Left ventricle myocardium (tissue), 1 donor: Measurements from ENCODE around the genes BCAP29 and LAMB4.

- PRO-cap: no peak
Observed at GRCh38 chr7:106747896-106748211, 86.9 kb upstream of the CCDC71L start.

GRCh38 chr7:107069328-107070127 lies 25.0 kb downstream of the PRKAR2B start:
- PRO-cap: no peak

- PRO-cap: no peak
Observed at GRCh38 chr7:107174158-107174851, 5.5 kb downstream of the HBP1 start.

DNA sequence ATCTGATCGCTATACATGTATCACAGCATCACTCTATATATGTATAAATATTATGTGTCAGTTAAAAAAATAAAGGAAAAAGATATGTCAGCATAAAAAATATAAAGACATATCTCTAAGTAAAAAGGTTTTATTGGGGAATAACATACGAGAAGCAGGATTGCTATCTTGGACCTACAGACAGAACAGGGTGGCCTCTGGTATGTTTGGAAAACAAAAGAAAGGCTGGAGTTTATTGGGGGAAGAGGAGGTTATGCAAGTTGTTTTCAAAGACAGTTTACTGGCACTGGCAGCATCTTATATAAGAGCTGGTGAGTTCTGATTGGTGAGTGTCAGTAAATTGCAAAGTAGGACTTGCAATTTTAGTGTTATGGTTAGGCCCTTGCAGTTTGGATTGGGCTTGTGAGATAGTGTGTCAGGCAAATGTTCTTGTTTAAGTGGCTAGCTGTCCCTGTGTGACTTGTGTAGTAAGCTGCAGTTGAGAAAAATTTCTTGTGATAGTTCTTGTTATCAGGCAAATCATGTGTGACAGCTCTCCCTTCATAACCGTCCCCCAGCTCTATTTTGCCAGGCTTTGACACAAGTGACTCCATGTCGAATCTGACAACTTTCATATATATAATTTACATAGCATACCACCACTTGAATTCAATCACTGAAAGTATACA lies 118.2 kb downstream of the HBP1 start:
- PRO-cap: unidirectional peak, minus-strand start at position 208 of the sequence

DNA sequence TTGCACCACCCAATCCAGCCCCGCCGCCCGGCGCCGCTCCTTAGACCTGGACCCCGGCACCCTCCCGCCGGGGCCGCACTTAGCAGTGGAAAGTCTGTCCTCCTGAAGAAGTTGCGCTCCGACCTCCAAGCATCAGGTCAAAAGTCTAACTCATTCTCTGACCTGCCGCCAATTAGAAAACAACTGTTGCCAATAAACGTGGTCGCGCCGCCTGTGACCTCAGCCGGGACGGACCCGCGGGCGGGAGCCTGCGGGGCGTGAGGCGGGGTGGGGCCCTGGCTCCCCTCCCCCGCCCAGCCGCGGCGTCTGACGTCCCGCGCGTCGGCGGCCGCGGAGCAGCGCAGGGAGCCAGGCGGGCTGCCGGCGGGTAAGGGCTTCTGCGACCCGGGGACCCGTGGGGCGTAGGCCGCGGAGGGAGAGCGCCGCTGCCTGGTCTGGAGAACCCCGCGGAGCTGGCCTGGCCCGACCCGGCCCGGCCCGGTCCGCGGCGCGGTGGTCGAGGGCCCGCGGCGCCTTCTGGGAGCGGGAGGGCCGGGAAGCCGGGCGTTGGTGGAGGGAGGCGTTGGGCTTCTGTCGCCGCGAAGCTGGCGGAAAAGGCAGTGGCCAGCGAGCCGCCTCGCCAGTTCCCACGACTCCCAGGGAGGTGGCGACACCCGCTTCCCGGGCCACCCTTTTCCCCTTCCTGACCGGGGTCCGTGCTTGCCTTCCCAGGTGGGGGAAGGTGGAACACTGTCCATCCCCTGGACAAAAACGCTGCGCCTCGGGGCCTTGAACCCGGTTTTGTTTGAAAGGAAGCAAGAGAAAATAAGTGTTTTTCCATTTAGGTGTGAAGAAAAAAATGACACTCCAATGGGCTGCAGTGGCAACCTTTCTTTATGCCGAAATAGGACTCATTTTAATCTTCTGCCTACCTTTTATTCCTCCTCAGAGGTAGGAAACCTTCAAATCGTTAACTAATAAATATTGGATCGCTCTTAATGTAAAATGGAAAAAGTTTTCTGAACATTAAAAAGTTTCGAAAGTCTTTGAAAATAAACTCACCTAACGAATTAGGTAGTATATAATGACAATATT lies at the start of gene BCAP29:
Gene BCAP29, plus strand, starts transcription at position 312 of the 1,074 bp plus-strand sequence.
- PRO-cap: bidirectional peak, plus-strand start at position 321 of the sequence, minus-strand start at position 518 of the sequence

DNA sequence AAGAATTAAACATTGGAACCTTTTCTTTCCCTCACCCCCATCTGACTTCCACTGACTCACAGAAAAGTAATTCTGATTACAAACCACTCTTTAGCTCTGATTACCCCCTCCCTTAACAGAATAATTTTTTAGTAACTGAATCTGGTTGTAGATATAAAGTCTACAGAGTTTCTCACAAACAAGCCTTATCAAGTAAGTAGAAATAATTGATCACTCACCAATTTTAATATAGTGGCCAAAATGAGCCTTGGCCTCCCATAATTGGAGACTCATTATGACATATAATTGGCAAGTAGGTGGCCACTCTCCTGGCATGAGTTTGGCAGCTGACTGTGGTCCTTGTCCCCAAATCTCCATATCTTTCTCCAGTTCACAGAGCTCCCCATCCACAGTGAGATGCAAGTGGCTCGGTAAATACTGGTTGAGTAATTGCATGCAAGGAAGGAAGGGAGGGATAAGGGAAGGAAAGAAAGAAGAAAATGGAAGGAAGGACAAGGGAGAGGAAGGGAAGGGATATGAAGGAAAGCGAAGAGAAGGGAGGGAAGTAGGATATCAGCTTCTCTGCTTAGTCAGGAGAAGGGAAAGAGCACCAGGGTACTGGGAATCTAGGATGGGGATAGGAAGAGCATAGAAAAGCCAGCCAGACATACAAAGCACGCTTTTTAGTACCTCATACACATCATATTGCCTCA lies 32.2 kb downstream of the SLC26A4 start:
- PRO-cap: no peak

DNA sequence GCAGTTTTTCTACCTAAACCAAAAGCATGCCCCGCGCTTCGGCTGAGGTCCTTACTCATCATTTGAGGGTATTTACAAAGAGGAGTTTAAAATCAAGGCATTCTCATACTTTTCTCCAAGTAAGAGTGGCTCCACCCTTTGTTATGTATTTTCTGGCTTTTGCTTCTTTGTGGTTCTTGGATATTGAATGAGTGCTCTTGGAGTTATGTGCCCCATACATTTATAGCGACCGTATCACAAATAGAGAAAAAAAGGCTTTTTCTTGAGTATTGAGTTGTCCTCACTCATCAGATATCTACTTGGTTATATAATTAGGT lies 735 bp downstream of the CBLL1 start:
- PRO-cap: no peak

DNA sequence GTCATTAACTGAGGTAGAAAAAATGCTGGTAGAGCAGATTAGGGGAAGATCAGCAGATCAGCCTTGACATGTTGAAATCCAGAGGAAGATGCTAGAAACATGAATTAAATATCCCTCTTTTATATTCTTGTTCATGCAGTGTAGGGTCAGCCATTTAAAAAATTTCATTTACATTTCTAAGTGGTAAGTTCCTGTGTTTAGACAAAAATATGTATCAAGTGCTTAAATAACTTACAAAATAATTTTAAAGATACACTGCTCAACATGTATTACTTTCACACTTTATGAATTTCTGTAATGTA lies 19.6 kb downstream of the CBLL1 start:
- PRO-cap: no peak

DNA sequence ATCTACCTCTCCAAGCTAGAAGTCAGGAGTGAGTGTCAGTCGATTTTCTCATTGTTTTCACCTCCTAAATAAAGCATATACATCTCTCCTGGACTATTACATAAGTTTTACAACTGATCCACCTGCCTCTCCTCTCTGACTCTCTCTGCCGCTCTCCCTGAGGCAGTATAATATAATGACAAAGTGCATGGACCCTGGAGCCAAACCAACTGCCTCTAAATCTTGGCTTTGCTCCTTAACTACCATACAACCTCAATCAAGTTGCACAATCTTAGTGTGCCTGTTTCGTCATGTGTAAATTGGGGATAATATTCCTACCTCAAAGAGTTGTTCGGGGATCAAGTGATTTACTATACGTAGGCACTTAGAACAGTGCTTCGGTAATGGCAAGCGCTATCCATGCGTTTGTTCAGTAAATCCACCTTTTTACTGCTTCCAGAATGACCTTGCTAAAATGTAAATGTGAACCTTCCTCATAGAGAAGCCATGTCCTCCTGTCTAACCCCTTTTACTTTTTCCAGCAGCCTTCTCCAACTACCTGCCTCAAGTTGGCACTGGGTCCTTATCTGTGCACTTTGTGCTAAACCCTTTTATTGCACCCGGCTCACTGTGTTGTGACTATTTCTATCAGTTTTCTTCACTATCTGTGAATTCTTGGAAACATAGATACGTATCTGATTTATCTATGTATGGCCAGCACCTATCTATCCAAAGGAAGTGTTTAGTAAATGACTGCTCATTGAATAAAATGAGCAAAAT lies 30.6 kb upstream of the DLD start:
- PRO-cap: no peak

GRCh38 chr7:107905338-107905892 lies 14.4 kb downstream of the DLD start:
- PRO-cap: no peak

GRCh38 chr7:107945037-107946262 lies 54.5 kb downstream of the DLD start:
- PRO-cap: no peak

DNA sequence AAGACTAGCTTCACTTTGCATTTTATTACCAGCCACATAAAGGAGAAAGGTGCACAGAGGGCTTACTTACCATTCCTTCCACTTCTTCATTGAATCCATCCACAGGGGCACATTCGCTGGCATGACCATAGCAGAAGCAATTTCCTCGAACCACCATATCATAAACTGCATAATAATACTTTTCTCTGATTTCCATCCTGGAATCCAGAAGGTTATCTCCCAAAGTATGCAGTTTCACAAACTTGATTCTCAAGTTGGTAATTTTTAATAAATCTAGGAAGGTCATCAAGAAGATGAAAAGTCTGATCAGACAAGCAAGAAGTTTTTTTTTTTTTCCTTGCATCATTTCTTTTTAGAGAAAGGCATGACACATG lies 22.4 kb downstream of the LAMB1 start:
- PRO-cap: no peak

- PRO-cap: no peak
Observed at GRCh38 chr7:108130164-108130474, at the start of gene LAMB4. Gene LAMB4 (minus strand): TSS chr7:108130361.

GRCh38 chr7:108211294-108211886 lies 81.2 kb upstream of the LAMB4 start:
- PRO-cap: no peak

DNA sequence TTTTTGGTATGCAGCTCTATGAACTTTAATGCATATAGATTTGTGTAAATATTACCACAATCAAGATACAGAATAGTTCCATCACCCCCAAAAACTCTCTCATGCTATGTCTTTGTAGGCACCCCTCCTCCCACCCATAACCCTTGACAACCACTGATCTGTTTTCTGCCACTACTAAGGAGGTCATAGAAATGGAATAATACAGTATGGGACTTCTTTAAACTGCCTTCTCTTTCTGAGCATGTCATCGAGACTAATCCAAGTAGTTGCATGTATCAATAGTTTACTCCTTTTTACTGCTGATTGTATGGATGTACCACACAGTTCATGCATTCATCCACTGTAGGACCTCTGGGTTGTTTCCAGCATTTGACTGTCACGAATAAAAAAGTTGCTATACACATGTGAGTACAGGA lies 24.5 kb upstream of the NRCAM start:
- PRO-cap: no peak

- PRO-cap: no peak
Observed at GRCh38 chr7:108527922-108528928, 2.3 kb upstream of the PNPLA8 start.

DNA sequence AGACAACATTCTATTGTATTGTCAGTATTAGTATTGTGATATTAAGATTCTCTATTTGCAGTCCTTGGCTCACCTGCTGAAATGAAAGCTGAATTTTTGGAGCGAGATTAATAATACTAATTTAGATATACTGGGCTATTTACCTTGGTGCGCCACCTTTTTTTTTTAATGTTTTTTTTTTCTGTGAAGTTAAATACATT lies 1.4 kb downstream of the DNAJB9 start:
- PRO-cap: no peak

DNA sequence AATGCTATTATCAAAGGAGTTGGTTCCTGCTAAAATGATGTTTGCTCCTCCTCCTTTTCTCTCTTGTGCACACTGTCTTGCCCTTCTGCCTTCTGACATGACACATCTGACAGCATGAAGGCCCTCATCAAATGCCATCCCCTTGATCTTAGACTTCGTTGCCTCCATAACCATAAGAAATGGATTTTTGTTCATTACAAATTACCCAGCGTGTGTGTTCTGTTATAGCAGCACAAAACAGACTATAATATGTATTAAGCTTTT lies 794.1 kb downstream of the DNAJB9 start:
- PRO-cap: no peak

- PRO-cap: no peak
Observed at GRCh38 chr7:110084428-110084812, 1006.5 kb upstream of the LRRN3 start.

- PRO-cap: no peak
Observed at GRCh38 chr7:110642791-110643153, 448.2 kb upstream of the LRRN3 start.